Ishikawa (cell line): Measurements from ENCODE around the genes F2R and PDE8B.

- RRBS = no CpG with 5 or more reads among the region's 9 CpGs
These were observed 45.3 kb downstream of the ANKDD1B start for GRCh38 chr5:75656347-75657132.

GRCh38 chr5:76479914-76480453, 76.9 kb downstream of the IQGAP2 start:
- RRBS = no CpG with 5 or more reads among the region's 3 CpGs

- RRBS = no CpG with 5 or more reads among the region's 7 CpGs
These were observed 75.6 kb downstream of the F2RL2 start for GRCh38 chr5:76547141-76548396.

DNA sequence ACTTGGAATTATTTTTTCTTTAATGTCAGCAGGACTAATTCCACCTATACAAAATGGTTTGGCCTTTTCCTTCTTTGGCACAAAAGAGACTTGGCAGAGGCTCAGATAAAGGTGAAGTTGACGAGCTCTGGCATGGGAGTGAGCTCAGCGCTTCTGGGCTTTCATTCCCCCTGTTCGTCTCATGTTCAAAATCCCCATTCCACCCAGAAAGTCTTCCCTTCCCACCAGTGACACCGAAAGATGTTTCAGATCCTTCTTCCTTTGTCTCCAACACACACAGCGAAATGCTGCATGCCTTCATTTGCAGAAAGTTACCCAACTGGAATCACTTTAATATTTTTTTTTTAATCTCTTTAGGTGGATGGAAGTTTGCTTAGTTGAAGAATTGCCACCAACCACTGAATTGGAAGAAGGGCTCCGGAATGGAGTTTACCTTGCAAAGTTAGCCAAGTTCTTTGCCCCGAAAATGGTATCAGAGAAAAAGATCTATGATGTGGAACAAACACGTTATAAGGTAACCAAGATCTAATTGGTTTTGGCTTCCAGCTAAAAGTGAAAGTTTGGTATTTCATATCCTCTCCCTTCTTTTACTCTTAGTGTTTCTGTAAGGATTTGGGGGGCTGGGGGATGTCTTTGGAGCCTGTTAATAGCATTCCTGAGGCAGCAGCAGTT, 61.0 kb downstream of the F2RL2 start:
- RRBS = no CpG with 5 or more reads among the region's 8 CpGs

- RRBS = no CpG with 5 or more reads among the region's 2 CpGs
These were observed 8.5 kb upstream of the F2RL2 start for GRCh38 chr5:76631641-76632167.

- RRBS = 2% methylated on average over 22 of the region's 94 CpGs
These were observed at the start of gene F2R for GRCh38 chr5:76715526-76716516. Gene F2R, plus strand, starts transcription at chr5:76716126.

GRCh38 chr5:77046241-77046651, 16.0 kb downstream of the AGGF1 start:
- RRBS = no CpG with 5 or more reads among the region's 5 CpGs

GRCh38 chr5:77209949-77211157, at the start of gene PDE8B:
Gene PDE8B, plus strand, starts transcription at chr5:77210680.
- RRBS = 2% methylated on average over 50 of the region's 144 CpGs

- RRBS = no CpG with 5 or more reads among the region's 3 CpGs
These were observed 81.7 kb downstream of the PDE8B start for GRCh38 chr5:77291962-77292754.

DNA sequence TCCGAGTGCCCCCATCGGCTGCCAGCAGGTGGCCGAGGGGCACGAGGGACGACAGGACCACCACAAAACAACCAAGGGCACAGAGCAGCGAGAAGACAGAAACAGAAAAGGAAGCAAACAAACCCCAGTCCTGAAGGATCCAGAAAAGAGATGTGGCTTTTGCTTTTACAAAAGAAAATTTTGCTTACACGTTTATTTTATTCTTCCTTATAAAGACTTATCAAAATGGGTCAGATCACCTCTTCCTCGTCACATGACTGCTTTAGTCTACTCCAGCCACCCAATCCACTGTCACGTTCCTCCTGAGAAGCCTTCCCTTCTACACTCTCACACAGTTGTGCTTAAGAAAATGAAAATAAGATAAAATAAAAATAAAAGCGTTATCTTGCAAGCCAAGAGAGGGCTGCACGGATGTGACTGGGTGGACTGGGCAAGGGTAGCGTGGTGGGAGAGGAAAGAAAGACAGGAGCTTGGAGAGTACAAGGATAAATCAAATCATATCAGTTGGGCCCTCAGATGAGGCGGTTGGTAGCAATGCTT, 9.4 kb downstream of the OTP start:
- RRBS = no CpG with 5 or more reads among the region's 13 CpGs

DNA sequence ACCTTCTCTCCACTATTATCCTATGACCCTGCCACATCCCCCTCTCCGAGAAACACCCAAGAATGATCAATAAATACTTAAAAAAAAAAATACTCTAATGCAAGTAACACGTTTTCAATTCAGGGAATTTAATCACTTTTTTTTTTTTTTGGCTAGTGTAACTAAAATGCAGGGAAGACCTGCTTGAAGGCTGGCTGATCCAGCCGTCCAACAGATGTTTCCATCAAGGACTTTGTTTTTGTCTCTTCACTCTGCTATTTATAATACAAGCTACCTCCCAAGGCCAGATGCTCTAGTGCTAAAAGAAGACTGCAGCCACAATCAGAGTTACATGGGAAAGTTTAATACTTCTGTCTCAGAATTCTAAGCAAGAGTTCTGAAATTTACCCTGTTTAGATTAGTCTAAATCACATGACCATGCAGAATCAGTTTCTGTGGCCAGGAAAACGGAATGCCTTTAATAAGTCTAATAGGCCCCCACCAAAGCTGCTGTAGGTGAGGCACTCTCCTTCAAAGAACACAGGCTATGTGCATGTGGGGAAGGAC, 14.5 kb downstream of the TBCA start:
- RRBS = no CpG with 5 or more reads among the region's 4 CpGs

DNA sequence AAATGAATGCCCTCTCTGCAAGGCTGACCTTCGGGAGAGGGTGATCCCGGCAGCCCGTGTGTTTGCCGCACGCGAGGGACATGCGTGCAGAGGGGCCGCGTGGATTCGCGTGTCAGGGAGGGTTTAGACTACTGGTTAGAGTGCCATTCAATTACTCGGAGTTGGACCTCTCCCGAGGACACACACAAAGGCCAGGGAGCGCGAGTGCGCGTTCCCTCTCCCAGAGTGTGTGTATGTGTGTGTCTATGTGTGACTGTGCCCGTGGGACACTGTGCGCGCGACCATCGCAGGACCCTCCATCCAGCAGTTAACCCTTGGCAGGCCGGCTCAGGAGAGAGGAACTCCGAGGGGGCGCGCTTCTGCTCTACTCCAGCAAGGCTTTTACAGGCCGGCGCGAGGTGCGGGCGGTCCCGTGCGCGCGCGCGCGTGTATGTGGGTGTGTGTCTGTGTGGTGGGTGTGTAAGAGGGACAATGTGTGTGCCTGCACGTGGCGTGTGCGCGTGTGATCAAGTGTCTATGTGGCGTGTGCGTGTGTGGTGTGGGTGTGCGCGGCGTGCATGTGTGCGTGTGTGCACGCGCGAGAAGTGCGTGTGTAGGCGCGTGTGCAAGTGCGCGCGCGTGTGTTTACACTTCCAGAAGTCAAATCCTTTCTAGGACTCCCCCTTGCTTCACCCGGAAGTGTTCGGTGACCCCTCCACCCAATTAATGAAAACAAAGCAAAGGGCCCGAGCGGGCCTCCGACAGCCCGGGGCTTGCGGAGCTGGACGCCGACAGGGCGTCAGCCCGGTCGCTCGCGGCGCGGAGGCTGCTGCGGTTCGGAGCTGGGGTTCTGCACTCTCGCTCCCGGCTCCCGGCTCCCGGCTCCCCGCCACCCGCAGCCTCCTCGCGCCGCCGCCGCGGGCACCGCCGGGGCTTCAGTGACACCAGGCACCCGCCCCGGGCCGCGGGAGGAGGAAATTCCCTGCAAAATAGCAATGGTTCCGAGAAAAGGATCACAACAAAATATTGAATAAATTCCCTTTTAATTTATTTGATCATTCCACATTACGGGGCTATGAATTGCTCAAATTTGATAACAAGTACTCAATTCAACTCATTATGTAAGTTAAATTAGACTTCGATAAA, 75.4 kb upstream of the TBCA start:
- RRBS = 38% methylated on average over 31 of the region's 97 CpGs

DNA sequence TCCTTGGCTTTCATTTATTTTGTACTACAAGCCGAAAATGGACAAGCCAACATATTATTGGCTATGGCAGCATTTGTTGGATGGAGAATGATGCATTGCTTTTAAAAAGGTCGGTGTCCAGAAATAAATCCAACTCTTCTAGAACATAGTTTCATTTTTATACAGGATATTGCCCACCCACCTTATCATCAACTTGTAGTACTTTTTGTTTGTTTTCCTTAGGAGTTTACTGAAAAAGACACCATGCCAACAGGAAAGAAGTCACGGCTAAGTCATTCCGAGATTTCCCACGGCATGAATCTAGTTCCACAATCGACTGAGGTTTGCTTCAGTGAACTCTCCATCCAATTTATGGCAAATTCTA, 237.6 kb downstream of the AP3B1 start:
- RRBS = no CpG with 5 or more reads among the region's 6 CpGs

DNA sequence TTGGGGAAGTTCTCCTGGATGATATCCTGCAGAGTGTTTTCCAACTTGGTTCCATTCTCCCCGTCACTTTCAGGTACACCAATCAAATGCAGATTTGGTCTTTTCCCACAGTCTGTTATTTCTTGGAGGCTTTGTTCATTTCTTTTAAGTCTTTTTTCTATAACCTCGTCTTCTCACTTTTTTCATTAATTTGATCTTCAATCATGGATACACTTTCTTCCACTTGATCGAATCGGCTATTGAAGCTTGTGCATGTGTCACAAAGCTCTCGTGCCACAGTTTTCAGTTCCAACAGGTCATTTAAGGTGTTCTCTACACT, 120.8 kb downstream of the AP3B1 start:
- RRBS = no CpG with 5 or more reads among the region's 5 CpGs

GRCh38 chr5:78387664-78388244, 27.3 kb downstream of the SCAMP1 start:
- RRBS = no CpG with 5 or more reads among the region's 10 CpGs

GRCh38 chr5:78483511-78484334, 123.3 kb downstream of the SCAMP1 start:
- RRBS = no CpG with 5 or more reads among the region's 4 CpGs

DNA sequence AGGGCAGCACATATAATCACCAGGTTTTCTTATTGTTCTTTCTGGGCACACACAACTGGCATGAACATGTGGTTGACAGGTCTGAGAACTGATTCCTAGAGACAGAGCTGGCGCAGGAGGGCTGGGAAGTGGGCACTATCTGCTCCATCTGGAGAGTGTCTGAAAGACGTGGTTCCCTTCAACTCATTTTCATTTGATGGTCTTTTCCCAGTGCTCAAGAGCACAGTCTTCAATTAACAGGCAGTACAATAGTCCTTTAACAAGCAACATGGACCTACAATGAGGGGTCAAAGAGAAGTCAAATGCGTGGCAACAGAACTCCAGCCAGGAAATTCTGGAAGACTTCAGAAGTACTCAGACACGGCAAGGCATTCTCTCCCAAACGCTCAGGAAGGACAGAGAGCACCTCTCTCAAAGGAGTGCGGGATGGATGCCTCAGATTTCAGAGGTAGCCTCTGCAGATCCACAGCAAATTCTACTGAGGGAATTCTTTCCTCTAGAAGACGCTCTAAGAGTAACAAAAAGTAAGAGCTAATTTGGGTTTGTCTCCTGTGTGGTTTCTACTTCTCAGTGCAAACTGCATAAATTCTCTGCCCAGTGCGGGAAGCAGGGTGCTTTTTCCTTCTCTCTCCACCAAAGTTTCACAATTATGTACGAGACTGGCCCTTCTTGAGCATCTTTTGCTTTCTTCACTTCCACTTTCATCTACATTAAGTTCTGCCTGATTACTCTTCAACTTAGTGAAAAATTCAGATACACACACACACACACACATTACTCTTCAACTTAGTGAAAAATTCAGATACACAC, 56.5 kb downstream of the LHFPL2 start:
- RRBS = no CpG with 5 or more reads among the region's 9 CpGs

DNA sequence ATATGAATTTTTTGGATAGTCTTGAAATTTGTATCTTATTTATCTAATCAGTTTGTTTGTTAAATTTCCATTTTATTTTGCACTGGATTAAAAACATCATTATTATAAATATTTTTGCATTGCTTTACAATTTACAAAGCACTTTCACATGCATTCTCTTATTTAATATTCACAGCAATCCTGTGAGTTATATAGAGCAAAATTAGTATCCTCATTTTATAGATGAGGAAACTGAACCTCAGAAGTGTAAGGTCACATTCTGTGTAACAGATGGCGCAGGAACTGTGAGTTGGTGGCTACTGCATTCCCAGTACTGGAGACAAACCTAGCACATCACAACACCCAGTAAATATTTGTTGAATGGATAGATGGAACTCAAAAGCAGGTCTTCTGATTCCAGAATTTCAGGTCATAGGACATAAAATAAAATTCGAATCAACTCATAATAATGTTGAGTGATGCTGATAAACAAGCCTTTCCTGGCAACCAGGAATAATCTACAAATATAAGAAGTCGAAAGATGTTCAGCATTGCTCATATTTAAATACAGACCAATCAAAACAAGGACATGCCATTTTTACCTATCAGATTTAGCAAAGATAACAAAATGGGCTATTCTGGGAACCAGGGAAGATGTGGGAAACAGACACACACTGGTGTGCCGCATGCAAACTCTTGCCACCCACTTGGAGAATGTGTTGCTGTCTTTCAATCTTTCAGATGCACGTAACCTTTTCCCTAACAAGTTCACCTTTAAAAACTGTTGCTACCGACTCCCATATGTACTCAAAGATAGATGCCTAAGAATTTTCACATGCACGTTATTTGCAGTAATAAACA, 1.0 kb downstream of the DMGDH start:
- RRBS = no CpG with 5 or more reads among the region's 7 CpGs